SK-MEL-5 (cell line): ENCODE results near the genes EPN1, NLRP9, NLRP8, ZNF787, ZSCAN5A, ZFP28 and ZNF71.

DNA sequence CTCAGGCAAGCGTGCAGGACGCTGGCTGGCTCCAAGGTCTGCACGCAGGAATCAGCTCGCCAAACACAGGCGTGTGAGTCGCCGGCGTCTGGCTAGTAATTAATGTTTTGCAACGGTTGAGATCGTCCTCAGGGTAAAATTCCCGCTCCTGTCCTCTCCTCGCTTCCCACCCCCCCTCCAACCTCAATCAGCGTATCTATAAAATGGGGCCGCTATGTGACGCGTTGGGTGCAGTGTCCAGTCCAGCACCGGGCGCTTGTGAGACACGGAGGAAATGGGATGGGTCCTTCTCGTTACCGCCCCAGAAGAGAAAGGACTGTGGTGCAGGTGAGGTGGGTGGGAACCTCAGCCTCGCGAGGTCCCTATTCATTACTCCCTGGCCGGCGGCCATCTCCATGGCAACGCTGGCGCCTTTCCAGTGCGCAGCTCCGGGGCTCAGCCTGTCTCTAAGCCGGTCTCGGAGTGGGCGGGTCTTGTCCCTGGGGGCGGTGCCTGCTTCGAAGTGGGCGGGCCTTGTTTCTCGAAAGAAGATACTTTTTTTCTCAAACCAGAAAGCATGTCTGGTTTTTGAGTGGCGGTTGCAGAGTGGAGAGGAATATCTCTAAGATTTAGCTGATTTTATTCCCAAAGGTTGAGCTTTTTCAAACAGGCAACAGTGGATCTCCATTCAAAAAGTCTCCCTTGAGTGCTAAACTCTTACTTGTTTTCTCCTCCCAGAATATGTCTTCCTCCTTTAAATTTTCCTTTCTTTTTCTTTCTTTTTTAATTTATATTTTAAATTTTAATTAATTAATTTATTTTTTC, 6.6 kb upstream of the ZNF579 start:
RAMPAGE:
- cytosol, long total RNA: no peak
- long total RNA: no peak
- nucleus, long total RNA: no peak

GRCh38 chr19:55602115-55602878, 2.2 kb downstream of the ZNF524 start:
RAMPAGE:
- cytosol, long total RNA: no peak
- long total RNA: no peak
- nucleus, long total RNA: no peak

GRCh38 chr19:55639901-55640470, 816 bp upstream of the ZNF580 start:
RAMPAGE:
- cytosol, long total RNA: no peak
- long total RNA: no peak
- nucleus, long total RNA: no peak

RAMPAGE:
- cytosol, long total RNA: no peak
- long total RNA: no peak
- nucleus, long total RNA: no peak
These were observed 2.5 kb upstream of the U2AF2 start for GRCh38 chr19:55652252-55652772.

RAMPAGE:
- cytosol, long total RNA: no peak
- long total RNA: no peak
- nucleus, long total RNA: no peak
These were observed at the start of gene EPN1 for GRCh38 chr19:55674922-55675816. Gene EPN1, plus strand, starts transcription at chr19:55675226.

DNA sequence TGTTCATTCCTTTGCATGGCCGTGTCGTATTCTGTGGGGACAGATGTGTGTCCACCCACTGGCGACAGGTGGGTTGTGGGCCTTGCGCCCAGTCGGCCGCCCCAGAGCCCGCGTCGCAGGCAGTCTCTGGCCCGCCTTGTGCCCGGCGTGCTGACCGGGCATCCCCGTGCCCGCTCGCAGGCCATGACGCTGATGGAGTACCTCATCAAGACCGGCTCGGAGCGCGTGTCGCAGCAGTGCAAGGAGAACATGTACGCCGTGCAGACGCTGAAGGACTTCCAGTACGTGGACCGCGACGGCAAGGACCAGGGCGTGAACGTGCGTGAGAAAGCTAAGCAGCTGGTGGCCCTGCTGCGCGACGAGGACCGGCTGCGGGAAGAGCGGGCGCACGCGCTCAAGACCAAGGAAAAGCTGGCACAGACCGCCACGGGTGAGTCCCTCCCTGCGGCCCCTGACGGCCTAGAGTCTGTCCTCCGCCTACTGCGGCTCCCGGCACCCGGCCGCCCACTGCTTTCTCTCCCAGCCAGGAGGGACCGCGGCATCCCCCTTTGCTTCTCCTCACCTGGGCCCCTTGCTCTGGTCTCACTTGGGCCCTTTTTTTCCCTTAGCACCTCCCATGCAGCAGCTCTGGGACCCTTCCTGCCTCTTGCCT, 10.3 kb downstream of the EPN1 start:
RAMPAGE:
- cytosol, long total RNA: no peak
- long total RNA: no peak
- nucleus, long total RNA: no peak

DNA sequence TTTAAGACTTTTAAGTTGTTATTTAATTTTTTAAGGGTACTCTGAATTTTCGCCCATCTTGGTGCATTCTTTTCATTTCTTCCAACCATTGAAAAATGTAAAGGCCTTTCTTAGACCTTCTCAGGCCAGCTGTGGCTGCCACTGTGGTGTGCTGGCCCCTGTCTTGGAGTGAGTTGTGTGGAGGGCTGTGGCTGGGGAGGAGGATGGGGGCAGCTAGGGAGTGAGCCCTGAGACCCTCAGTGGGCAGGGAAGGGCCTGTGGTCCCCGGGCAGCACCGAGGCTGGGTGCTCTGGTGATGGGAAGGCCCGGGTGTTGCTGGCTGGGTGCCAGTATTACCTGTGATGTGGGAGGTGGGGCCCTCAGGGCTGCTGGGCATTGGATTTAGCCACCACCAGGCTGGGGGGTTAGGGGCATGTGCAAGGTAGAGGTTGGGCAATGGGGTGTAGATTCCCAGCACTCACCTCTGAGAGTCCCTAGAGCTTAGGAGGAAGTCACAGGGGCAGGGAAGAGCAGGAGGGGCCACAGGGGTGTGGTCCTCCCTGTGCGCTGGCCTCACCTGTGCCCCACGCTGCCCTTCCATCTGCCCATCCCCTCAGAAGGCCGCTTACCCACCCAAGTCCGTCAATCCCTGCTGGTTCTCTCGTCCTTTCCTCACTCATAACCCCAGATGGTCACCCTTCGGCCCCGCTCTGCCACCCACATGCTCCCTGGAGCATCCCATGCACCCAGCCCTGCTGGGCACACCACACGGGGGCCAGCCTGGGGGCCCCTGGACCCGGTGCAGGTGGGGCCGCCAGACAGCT, 12.3 kb downstream of the EPN1 start:
RAMPAGE:
- cytosol, long total RNA: no peak
- long total RNA: no peak
- nucleus, long total RNA: no peak

RAMPAGE:
- cytosol, long total RNA: no peak
- long total RNA: no peak
- nucleus, long total RNA: no peak
These were observed 19.5 kb downstream of the EPN1 start for GRCh38 chr19:55694396-55695026.

DNA sequence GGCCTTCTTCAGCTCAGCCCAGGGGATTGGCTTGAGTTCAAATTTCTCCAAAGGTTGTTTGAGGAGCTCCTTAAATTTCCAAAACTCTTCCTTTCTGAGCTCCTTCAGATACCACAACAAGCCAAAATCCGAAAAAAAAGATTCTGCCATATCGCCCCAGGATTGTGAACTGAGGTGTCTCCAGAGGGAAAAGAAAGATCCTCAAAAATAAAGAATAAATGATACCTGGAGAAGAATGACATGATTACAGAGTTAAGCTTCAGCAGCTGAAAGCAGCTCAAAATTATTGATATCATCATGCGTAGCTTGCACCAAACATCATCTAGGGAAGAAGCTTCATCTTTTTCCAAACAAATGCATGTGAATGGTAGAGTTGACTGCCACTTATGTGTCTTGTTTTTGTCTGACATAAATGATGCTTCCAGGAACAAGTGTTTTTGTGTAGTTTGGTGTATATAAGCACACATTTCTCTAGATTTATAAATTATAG, at the start of gene NLRP9:
NLRP9 (minus strand) TSS at position 178 of the 490 bp plus-strand sequence.
RAMPAGE:
- cytosol, long total RNA: no peak
- long total RNA: no peak
- nucleus, long total RNA: no peak

GRCh38 chr19:55947675-55948000, at the start of gene NLRP8:
Gene NLRP8, plus strand, starts transcription at chr19:55947832.
RAMPAGE:
- cytosol, long total RNA: no peak
- long total RNA: no peak
- nucleus, long total RNA: no peak

RAMPAGE:
- cytosol, long total RNA: no peak
- long total RNA: no peak
- nucleus, long total RNA: no peak
These were observed 10.6 kb downstream of the ZNF787 start for GRCh38 chr19:56110443-56110978.

RAMPAGE:
- cytosol, long total RNA: no peak
- long total RNA: no peak
- nucleus, long total RNA: no peak
These were observed at the start of gene ZNF787 for GRCh38 chr19:56120816-56121799. Gene ZNF787, minus strand, starts transcription at chr19:56121295.

DNA sequence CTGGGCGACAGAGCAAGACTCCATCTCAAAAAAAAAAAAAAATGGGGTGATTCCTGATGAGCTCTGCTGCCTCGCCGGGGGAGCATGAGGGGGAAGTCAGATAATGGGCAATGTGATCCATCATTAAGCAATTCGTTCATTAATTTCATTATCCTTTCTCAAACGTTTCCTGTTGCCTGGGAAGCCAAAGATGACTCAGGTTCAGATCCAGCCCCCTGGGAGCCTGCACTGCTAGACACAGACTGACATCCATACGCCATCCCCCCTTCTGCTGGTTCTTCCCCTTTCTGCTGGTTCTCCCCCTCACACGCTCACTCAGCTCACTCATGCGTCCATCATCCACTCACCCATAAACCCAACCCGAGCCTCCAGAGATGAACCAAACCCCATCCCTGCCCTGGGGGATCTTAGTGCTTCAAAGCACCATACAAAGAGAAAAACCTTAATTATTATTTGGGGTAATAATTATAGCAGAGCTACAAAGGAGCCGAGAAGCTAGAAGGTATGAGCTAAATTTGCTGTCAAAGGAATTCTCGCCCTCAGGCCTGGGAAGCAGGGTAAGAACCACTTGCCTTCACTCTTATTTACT, 7.2 kb upstream of the ZNF444 start:
RAMPAGE:
- cytosol, long total RNA: no peak
- long total RNA: no peak
- nucleus, long total RNA: no peak

DNA sequence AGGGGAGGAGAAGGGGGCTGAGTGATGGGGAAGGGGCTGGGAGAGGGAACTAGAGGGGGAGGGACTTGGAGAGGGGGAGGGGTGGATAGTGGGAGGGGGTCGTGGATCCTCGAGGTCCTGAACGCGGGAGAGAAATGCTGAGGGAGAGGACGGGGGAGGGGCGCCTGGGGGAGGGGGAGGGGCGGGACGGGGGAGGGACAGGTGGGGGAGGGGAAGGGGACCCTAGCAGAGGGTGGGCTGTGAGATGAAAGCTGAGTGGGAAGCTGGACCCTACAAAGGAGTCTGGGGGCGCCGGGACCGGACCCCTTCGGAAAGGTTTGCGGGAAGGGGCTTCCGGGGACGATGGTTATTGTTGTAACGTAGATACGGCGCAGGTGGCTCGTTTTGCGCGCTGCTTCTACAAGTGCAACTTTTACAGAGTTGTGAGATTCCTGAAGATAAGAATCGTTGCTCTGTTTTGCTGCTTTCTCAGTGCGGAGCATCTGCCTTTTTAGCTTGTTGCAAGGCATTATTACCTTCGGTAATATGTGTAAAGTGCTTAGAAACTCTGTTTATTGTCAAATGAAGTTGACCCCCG, 481 bp downstream of the ZNF444 start:
RAMPAGE:
- cytosol, long total RNA: no peak
- long total RNA: no peak
- nucleus, long total RNA: no peak

GRCh38 chr19:56314472-56315063, at the start of gene ZSCAN5A:
Gene ZSCAN5A, minus strand, starts transcription at chr19:56314839.
RAMPAGE:
- cytosol, long total RNA: start-site peak on the minus strand at chr19:56314832-56314859, 93 and 29 reads in 2 replicates
- long total RNA: start-site peak on the minus strand at chr19:56314846-56314871, 55 and 17 reads in 2 replicates
- nucleus, long total RNA: no peak

DNA sequence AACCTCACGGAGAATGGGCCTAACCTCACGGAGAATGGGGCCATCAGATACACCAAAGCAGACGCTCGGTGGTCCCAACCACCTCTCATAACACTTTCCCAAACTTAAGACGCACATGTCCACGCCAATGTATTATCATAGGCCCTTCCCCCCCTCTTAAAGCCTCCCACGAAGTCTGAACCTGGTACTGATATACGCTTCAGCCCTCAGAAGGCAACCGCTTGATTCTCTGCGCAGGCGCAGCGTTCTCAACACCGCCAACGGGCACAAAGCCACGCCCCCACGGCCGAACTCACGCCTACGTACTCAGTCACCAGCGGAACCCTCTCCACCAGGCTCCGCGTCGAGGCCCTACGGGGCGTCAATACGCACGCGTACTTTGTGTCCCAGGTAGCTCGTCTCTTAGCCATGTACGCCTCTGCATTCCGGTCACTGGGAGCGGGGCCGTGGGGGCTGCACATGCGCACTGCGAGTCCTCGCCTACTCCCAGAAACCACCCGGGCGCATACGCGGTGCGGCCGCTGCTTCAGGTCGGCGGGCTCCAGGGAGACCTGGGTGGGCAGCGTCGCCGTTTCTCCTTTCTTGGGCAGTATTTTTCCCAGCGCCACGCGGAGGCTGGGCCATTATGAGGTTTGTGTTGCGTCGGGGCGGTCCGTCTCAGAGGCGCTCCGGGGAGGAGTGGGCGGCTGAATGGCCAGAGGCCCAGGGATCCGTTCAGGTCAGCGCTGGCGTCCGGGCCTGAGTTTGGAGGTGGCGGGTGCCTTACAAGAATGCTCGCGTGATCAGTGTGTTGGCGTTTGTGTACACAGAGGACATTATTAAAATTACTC, 25.3 kb downstream of the ZNF582 start:
RAMPAGE:
- cytosol, long total RNA: start-site peak on the plus strand centred at position 500 of the sequence, 26 bp wide, 85 and 52 reads in 2 replicates
- long total RNA: start-site peak on the plus strand centred at position 499 of the sequence, 27 bp wide, 53 and 34 reads in 2 replicates
- nucleus, long total RNA: start-site peak on the plus strand centred at position 494 of the sequence, 37 bp wide, 59 and 30 reads in 2 replicates

RAMPAGE:
- cytosol, long total RNA: no peak
- long total RNA: no peak
- nucleus, long total RNA: no peak
These were observed 779 bp downstream of the ZNF471 start for GRCh38 chr19:56508309-56508958.

DNA sequence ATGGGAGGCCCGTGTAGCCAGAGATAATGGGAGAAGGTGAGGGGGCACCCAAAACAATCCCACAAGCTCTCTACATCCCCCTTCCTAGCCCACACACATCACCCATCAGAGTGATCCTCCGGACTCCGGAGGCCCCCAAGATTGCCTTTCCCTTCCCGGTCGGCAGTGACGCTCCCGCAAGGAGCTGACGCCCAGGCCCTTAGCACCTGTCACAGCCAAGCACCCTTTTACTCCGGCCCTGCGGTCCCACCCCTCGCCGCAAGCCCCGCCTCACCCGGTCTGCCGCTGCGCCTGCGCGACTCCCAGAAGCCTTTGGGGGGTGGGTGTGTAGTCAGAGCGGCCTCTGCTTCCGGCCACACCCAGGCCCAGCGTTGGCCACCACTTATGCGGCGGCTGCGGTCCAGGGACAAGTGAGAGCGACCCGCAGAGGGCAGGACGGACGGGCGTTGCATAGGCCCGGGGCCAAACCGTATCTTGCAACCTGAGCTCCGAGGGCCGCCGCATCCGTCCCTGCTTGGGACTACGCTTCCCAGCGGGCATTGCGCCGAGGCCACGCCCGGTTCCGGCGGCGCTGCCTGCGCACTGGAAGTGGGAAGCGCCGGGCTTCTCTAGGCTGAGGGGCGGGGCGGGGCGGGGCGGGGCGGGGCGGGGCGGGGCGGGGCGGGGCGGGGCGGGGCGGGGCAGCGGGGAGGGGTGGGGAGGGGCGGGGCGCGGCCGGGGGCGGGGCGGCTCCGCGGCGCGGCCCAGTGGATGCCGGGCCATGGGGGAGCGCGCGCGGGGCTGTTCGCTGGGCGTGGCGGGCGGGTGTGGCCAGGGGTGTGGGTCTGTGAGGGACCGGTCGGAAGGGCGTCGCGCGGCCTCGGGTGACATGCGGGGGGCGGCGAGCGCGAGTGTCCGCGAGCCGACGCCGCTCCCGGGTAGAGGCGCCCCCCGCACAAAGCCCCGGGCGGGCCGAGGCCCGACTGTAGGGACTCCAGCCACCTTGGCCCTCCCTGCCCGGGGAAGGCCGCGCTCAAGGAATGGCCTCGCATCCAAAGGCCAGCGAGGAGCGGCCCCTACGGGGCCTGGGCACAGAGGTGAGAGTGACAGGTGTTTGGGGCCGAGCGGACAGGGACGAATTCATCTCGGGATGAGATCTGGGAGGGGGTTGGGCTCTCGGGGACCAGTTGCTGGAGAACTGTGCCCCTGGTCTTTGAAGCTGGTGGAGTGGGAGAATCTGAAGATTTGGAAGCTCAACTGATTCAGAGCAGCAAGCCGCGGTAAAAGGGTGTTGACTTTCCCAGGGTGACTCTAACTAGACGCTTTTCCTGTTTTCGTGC, at the start of gene ZFP28:
ZFP28 (plus strand) TSS at position 798 of the 1,319 bp plus-strand sequence.
RAMPAGE:
- cytosol, long total RNA: no peak
- long total RNA: no peak
- nucleus, long total RNA: no peak

RAMPAGE:
- cytosol, long total RNA: start-site peak on the plus strand at chr19:56595279-56595310, 95 and 163 reads in 2 replicates
- long total RNA: start-site peak on the plus strand at chr19:56595272-56595310, 97 and 78 reads in 2 replicates
- nucleus, long total RNA: start-site peak on the plus strand at chr19:56595279-56595305, 34 and 18 reads in 2 replicates
These were observed at the start of gene ZNF71 for GRCh38 chr19:56594810-56595772. Gene ZNF71, plus strand, starts transcription at chr19:56595302.

GRCh38 chr19:56815847-56816397, 24.6 kb downstream of the PEG3 start:
RAMPAGE:
- cytosol, long total RNA: no peak
- long total RNA: no peak
- nucleus, long total RNA: no peak